ENCODE measurements around the gene MELTF.

- PRO-cap = no peak
These were observed 15.5 kb upstream of the NRROS start for GRCh38 chr3:196624094-196624281.

DNA sequence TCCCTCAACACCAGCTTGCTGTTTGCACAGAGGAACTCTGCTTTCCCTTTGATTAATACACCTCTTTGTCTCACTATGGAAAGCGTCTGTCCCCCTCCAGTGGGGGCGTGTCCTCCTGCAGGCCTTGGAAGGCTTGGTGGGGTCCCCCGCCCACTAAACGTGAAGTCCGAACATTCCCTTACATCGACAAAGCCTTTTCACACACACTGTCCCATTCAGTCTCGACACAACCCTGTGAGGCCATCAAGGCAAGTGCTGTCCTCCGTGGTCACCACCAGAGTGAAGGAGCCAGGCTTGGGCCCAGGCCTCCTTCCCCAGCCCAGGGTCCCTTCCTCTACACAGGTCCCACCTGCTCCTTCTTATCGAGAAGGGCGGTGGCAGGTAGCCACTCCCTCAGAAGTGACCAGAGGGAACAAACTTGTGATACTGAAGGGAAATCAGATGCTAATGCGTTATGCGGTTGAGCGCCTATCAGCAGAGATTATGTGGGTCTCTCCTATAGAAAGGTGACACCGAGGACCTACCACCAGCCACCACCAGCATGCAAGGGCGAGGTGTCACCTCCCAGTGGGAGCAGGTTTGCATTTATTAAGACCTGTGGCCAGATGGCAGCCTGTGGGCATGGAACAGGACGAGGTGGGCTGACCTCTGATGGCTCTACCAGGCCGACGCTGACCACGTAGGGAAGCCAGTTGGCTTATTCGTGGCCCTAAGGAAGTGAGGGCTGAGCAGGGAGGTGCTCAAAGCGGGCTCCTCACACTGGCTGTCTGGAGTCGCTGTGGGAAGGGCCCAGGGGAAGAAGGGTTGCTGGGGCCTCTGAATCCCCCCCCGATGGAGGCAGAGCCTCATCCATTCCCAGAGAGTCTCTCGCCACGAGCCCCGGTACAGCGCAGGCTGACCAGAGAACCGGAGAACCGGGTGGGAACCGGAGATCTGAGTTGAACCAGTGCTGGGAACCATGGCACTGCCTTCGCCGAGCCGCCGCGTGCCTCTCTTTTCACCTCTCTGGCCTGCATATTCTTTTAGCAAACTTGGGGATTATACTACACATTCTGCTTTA is 6.7 kb downstream of the NRROS start:
- PRO-cap = no peak

- PRO-cap = no peak
These were observed 18.3 kb downstream of the NRROS start for GRCh38 chr3:196657610-196658347.

- PRO-cap = no peak
These were observed 5.4 kb downstream of the NCBP2 start for GRCh38 chr3:196936818-196937469.

- PRO-cap = no peak
These were observed 502 bp downstream of the NCBP2AS2 start for GRCh38 chr3:196942850-196943502.

- PRO-cap = no peak
These were observed 6.4 kb downstream of the PIGZ start for GRCh38 chr3:196962080-196962752.

DNA sequence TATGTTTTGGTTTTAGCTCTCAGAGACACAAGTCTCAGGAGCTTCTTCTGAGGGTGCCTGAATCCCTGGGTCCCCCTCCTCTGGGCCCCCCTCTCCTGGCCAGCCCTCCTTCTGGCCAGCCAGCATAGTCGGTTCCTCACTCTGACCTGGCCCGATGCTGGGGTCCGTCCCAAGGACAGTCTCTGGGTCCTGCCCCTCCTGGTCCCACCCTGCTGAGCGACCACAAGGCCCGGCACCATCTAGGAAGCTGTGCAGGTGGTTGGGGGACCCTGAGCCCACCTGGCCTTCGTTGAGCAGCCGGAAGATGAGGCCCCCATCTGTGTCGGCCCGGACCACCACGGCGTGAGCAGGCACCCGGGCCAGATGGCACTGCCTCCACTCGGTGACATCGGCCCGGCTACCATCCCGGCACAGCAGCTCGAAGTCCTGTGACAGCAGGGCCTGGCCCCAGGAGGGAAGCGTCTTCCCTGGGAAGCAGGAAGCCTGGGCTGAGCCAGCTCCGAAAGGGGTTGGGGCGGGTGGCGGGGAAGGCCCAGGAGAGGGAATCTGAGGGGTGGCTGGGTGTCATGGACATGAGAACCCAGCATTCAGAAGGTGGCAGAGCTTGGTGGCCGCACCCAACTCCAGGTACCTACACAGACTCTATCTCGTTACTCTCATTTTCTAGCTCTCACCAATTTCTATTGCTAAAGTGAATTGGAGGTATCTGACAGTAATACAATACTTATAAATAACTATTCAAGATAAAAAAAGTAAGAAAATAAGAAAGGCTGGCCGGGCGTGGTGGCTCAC is 12.6 kb downstream of the MELTF start:
- PRO-cap = no peak

DNA sequence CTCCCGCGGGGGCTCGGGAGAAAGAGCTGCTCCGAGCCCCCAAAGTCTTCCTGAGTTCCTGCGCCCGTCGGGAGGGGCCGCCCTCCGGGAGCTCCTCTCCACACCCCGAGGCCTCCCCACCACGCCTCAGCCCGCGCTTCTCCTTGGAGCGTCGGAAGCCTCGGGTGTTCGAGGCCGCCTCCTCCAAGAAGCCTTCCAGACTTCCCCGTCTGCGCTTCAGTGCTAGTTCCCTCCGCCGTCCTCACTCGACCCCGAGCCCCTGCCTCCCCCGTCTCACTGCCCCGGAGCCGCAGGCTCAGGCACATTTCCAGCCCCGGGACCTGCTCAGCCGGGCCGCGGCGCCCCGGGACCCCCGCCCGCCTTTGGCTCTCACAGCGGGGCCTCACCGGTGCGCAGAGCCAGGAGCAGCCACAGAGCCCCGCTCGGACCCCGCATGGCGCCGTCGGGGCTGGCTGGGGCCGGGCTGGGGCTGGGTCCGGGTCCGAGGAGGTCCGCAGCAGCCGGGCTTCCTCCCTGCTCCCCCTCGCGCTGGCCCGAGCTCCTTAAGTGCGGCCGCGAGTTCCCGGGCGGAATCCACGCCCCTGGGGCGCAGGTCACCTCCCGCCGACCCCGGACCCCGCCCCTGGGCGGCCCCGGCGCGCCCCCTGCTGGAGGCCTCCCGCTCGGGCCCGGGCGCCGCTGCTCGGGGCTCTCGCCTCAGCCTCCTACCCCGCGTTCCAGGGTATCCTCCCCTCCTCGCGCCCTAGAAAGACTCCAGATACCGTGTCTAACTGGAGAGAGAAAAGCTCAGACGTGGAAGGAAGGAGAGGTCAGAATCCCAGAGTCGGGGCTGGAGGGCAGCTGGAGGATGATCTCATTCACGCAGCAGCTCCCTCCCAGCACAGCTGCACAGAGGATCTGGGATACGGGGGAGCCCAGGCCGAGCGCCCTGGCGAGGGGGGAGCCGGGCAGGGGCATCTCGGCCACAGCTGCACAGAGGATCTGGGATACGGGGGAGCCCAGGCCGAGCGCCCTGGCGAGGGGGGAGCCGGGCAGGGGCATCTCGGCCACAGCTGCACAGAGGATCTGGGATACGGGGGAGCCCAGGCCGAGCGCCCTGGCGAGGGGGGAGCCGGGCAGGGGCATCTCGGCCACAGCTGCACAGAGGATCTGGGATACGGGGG is at the start of gene MELTF:
Gene MELTF (minus strand): TSS at position 550 of the 1,163 bp plus-strand sequence.
- PRO-cap = unidirectional peak, minus-strand start at position 530 of the sequence

GRCh38 chr3:197030540-197031002 is 954 bp upstream of the MELTF start:
- PRO-cap = no peak

GRCh38 chr3:197161635-197162165 is 132.1 kb upstream of the MELTF start:
- PRO-cap = no peak

GRCh38 chr3:197309355-197310468 is 11.3 kb upstream of the DLG1 start:
- PRO-cap = no peak

- PRO-cap = no peak
These were observed 56.2 kb upstream of the DLG1 start for GRCh38 chr3:197354588-197355067.

DNA sequence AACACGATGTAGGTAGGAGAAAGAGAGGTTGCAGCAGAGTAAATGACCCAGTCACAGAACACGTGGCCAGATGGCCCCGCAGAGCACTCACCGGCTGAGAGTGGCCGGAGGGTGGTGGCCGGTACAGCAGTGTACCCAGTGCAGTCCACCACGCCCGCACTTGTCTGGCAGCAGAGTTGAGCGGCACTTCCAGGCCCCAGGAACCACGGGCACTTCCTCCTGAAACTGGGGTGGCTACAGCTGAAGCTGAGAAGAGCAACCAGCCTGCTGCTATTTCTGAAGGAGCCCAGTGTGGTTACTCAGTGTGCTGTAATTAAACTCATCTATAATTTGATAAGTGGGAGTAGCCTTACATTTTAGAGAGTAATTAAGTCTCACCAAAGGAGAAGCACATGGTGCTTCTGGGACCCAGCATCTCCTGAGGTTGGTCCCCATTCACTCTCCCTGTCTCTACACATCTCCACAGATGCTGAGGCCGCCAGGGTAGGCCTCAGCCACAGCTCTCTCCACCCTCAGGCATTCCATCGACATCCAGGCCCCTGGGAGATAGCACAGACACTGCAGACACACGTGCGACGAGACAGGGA is 49.8 kb downstream of the BDH1 start:
- PRO-cap = no peak

DNA sequence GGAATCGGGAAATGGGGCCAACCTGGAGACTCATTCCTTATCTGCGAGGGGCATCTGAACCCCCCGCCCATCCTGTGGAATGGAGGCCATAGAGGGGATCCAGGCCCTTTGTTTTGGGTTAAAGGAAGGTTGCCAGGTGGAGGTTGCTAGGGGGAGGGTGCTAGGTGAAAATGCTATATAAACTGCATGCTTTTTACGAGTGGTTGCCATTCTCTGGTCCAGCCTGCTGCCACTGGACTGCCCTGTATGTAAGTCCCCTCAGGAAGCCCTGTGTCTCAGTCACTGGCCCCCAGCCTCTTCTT is 37.9 kb upstream of the BDH1 start:
- PRO-cap = no peak

DNA sequence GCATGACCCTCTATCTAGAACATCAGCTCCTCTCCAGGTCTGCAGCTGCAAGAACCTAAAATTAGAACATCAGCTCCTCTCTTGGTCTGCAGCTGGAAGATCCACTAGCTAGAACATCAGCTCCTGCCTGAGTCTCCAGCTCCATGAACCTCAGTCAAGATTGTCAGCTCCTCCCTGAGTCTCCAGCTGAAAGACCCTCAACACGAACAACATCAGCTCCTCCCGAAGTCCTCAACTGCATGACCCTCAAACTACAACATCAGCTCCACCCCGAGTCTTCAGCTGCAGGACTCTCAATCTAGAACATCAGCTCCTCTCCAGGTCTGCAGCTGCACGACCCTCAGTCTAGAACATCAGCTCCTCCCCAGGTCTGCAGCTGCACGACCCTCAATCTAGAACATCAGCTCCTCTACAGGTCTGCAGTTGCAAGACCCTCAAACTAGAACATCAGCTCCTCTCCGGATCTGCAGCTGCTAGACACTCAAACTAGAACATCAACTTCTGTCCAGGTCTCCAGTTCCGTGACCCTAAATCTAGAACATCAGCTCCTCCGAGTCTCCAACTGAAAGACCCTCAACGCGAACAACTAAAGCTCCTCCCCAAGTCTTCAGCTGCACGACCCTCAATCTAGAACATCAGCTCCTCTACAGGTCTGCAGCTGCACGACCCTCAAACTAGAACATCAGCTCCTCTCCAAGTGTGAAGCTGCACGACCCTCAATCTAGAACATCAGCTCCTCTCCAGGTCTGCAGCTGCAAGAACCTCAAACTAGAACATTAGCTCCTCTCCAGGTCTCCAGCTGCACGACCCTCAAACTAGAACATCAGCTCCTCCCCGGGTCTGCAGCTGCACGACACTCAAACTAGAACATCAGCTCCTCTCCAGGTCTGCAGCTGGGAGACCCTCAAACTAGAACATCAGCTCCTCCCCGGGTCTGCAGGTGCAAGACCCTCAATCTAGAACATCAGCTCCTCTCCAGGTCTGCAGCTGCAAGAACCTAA is 85.5 kb upstream of the BDH1 start:
- PRO-cap = no peak

GRCh38 chr3:197674440-197675161 is 62.1 kb downstream of the RUBCN start:
- PRO-cap = no peak

DNA sequence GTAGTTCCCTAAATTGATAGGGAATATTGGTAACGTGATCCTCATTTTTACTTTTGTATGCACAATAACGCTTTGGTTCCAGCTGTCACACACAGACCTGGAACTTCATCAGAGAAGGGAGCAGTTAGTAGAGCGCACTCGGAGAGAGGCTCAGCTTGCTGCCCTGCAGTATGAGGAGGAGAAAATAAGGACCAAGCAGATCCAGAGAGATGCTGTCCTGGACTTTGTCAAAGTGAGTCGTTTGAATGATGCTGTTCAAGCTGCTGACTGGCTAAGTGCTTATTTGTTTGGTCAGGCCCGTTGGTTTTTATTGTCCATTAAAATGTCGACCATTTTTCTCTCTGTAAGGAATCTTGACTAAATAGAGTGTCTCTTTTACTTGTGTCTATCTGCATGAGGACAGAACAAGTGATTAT is 56.7 kb downstream of the LRCH3 start:
- PRO-cap = no peak